Fallopian tube (tissue), 1 donor: ENCODE measurements around a stretch of chr1.

DNA sequence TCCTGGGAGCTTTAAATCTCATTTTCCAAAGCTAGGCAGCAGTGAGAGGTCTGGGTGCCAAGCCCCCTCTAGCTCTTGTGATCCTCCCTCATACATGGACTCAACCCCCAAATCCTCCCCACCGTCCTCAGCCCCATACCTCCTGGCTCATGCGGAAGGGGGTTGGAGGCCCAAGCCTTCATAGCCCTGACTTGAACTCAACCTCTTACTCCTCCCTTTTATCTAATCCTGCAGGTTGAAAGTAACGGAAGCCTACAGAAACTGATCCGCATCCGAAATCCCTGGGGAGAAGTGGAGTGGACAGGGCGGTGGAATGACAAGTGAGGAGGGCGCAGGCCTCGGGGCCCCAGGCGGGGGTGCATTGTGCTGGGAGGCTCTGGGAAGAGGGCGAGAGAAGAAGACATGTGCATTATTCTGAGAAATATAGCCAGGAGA lies 38.3 kb downstream of the CAPN2 start:
- PRO-cap, result no peak

DNA sequence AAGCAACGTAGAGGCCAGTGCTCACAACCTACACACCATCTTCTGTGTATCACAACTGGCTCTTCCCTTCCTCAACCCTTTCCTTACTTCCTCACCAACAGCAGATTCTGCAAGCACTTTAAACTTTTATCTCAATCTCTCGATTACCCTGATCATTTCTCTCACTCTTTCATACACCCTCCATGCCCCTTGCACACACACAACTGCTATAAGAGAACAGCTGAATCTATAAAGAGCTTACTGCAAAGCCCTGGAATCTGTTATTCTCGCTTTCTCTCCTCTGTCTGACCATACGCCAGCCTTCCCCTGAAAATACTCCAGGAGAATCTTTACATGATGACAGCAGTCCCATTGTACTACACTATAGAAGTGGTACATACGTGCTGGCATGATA lies 62.4 kb downstream of the TP53BP2 start:
- PRO-cap, result no peak

DNA sequence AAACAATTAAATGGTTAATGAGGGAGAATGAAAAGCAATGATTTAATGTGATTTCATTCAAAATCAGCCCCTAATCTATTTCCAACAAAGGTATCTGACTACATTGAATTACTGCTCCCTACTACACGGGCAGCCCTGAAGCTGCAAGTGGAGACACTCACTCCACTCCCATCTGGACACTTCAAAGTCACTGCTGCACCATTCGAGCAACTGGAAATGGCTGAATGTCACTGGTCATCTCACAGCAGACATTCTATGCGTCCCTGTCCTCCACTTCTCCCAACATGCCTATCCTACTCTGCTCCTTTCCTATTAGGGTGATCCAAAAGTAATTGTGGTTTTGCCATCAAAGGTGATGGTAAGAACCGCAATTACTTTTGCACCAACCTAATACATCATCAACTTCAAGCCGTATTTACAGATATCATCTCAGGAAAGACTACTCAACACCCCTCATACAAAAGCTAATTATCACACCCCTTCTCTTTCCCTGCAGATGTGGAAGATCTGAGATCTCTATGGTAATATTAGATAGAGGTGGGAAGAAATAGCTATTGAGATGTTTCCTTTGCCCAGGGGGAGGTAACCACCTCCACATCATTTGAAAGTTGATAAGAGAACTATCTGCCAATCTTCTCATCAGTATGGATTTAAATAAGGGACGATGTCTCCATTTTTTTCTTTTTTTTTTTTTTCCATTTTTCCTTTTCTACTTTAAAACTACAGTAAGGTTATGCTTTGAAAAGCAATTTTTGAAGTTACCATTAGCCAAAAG lies 7.2 kb downstream of the TP53BP2 start:
- PRO-cap, result no peak

DNA sequence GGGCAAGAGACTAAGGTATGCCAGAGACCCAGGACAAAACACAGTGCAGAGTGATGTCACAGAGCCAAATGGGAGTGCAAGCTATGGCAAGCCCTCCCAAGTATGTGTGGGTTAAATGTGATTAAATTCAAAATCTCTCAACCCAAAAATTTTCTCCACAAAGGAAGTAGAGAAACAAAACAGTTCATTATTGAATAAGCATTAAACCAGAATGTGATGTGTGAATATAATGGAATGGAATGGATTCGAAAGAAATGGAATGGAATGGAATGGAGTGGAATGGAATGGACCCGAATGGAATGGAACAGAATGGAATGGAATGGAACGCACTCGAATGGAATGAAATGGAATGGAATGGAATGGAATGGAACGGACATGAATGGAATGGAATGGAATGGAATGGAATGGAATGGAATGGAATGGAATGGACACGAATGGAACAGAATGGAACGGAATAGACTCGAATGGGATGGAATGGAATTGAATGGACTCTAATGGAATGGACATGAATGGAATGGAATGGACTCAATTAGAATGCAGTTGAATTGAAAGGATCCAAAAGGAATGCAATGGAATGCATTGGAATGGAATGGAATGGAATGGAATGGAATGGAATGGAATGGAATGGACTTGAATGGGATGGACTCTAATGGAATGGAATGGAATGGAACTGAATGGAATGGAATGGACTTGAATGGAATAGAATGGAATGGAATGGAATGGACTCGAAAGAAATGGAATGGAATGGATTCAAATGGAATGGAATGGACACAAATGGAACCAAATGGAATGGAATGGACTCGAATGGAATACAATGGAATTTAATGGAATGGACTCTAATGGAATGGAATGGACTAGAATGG lies 102.2 kb upstream of the FBXO28 start:
- PRO-cap, result no peak

DNA sequence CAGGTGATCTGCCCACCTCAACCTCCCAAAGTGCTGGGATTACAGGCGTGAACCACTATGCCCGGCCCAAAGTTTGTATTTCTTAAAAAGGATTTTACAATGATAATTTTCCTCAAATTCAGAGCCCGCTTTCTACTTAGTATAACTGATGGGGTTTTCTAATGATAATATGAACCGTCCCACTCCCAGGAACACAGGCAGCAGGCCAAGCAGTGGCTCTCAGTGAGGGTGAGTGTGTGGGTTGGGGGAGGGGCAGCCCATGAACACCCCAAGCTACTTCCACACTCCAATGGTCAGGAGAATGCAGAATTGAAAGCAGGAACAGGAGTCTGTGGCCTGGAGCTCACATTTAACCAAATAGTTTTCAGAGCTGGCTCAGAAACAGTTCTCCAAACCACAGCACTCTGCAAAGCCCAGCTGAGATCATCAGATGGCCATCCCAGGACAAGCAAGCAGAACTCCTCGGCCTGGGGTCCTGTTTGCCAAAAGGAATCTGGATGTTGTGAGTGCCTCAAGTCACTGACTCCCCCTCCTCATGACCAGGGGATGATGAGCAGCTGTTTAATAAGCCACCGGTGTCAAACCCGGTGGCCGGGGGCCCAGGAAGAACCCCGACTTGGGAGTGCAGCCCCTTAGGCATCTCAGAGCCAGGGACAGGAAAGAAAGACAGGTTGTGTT lies 20.2 kb downstream of the DEGS1 start:
- PRO-cap, result no peak

- PRO-cap, result no peak
Measured at GRCh38 chr1:224205876-224206302, 22.8 kb downstream of the DEGS1 start.

GRCh38 chr1:224223711-224224279 lies 40.8 kb downstream of the DEGS1 start:
- PRO-cap, result no peak

GRCh38 chr1:224245119-224245720 lies 62.2 kb downstream of the DEGS1 start:
- PRO-cap, result unidirectional peak, plus-strand start at chr1:224245444; unidirectional peak, plus-strand start at chr1:224245453

DNA sequence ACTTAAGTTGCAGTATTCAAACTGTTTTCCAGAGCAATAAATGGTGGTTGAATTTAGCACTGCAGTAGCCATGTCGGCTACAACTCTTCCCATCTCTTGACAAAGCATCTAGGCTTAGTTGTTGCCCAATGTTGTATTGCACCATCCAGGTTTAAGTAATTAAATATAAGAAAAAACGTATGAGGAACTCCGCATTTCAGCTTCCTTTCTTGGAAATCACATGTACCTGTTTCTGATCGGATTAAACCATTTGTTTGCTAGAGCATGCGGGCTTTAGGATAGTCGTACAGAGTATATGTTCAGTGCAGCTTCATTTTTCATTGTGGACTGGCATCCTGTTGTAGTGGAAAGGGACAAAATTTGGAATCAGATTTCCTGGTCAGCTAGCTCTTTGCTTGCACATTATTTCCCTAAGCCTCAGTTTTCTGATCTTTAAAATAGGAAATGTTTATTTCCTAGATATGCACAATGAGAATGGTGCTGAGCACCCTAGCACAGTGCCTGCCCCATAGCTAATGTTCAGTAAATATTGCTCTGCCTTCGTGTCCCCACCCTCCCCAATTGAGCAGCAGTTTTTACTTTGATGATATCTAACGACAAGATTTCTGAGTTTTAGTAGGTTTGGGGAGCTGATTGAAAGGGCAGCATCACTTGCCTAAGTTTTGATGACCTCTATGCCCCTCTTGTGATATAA lies 1.2 kb downstream of the CNIH4 start:
- PRO-cap, result no peak

GRCh38 chr1:224388593-224389193 lies 32.0 kb downstream of the CNIH4 start:
- PRO-cap, result no peak

DNA sequence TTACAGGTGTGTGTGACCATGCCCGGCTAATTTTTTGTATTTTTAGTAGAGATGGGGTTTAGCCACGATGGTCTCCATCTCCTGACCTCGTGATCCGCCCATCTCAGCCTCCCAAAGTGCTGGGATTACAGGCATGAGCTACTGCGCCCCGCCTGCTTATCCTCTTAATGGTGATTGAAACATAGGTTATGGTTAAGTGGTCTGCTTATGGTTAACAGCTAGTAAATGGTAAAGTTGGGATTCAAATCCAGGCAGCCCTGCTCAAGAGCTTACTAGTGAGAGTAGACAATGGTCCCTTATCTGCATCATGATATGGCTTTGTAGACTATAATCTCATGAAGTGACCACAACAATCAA lies 37.9 kb downstream of the CNIH4 start:
- PRO-cap, result no peak

GRCh38 chr1:224411654-224412315 lies 22.8 kb downstream of the WDR26 start:
- PRO-cap, result no peak

GRCh38 chr1:225391975-225392345 lies 35.9 kb downstream of the LBR start:
- PRO-cap, result no peak

DNA sequence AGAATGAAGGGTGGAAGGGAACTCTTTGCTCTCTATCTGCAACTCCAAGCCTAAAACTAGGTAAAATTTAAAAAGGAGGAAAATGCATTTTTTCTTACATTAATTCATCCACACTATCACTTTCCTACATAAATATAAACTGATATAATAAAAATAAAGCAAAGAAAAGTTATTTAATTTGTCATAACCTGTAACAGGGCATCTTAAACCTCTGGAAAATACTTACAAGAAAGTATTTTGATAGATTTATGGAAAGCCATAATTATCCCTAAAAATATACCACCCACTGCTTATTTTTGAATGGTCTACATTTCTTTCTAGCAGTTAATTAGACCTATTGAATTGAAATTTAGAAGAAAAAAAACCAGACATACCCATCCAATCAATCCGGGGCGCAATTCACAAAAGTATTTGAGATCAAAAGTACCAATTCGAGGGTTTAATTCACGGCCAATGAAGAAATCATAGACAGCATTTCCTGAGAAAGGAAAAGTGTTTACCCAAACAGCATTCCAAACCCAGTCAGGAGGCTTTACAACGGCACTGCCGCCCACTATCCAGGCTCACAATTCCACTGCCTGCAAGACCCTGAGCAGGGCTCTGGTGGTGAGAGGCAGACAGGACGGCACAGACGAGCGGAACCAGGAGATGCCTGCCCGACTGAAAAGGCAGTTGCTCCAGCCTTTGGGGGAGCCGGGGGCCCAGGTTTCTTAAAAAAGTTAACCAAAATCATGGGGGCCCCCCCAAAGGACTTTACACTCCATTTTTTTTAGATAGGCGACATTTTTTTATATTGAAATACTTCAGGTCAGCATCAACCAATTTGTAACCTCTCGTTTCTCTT lies 16.7 kb downstream of the LBR start:
- PRO-cap, result no peak

DNA sequence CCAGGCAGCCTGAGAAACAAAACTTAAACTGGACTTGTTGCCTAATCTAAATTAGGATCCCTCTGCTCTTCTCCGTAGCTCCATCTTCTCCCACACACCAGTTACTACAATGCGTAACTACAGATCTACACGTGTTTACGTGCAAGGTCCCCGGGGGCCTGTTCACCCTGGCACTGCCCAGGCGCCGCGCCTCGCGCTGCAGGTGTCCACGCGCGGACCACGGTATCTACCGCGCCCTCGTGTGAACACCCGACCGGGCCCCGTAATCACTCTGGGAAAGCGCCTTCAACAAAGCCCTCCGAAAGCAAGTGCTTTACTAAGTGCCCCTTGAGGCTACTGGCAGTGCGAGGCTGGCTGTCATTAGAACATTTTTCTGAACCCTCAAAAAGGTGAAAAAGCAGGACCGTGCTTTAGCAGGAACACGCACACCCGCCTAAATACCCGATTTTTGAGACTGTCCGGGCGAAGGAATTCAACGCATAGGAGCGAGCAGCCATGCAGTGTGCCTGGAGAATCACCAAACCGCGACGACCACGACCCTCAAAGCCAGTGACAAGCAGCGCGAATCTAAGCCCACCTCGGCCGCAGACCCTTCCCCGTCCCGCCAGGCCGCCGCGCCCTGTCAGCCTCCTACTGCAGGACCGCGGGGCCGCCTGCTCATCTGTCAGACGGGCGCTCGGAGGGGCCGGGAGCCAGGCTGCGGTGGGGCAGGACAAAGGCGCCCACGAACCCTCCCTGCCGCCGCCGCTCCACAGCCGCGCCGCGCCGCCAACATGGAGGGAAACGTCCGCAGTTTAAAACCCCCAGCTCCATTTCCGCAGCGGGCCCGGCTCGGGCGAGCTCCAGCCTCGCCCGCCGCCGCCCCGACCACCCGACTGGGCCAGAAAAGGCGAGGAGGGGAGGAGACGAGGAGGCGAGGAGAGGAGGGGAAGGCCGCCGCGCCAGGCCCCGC lies 672 bp downstream of the LBR start:
- PRO-cap, result bidirectional peak, plus-strand start at position 266 of the sequence, minus-strand start at position 106 of the sequence; bidirectional peak, plus-strand start at position 660 of the sequence, minus-strand start at position 663 of the sequence; bidirectional peak, plus-strand start at position 903 of the sequence, minus-strand start at position 877 of the sequence

GRCh38 chr1:225435971-225436463 lies 8.2 kb upstream of the LBR start:
- PRO-cap, result no peak

DNA sequence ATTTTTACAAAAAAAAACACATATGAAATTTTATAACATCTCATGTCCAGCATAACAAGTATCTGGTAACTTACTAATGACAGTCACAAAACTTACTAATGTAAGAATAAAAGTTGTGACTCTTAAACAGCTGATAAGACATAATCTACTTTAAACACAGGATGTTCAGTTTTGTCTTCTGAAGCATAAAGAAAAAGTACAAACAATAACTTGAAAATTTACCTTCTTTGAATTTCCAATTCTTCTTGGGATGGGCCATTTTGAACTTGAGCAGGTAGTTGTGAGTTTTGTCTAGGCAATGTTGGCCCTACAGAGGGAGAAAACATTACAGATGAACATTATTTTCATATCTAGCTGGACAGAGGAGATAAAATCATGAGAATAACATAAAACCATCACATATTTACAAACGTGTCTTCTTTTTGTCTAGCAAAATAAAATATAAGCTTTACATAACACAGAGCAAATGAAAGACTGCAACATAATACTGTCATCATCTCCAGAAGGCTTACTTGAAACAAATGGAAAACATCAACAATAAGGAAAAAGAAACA lies 102.6 kb upstream of the LBR start:
- PRO-cap, result no peak

DNA sequence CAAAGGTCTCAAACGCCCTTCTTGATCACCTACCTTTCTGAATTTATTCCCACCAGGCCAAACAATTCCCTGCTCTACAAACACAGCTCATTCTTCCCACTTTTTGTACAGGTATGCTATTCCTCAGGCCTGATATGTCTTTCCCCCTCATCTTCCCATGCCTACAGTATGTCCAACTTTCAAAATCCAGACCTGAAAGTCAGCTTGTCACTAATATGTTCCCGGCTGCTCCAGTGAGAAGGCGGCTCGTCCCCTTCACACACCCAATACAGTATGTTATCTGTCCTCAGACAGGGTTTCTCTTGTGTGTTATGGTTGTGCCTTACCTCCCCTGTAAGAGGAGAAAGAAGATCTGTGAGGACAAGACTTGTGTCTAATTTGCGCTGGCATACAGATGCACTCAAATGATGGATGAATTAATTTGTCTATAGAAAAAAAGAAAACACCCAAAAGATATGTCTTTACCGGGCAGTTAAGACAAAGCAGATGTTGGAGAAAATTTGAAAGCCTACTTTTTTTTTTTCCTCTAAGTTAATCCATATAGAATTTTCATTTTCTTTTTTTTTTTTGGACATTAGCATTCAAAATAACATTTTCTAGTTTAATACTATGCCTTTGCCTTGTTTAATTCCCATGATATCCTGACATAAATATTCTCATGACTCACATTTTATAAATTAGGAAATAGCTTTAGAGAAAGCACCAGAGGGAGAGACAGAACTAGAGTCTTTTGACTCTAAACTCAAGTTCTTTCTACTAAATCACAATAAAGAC lies 105.1 kb downstream of the ENAH start:
- PRO-cap, result no peak

GRCh38 chr1:225709120-225709625 lies 56.2 kb upstream of the ENAH start:
- PRO-cap, result no peak

GRCh38 chr1:225789980-225790572 lies 12.4 kb downstream of the SRP9 start:
- PRO-cap, result no peak